SK-N-DZ (cell line): ENCODE measurements around a stretch of chr20.

DNA sequence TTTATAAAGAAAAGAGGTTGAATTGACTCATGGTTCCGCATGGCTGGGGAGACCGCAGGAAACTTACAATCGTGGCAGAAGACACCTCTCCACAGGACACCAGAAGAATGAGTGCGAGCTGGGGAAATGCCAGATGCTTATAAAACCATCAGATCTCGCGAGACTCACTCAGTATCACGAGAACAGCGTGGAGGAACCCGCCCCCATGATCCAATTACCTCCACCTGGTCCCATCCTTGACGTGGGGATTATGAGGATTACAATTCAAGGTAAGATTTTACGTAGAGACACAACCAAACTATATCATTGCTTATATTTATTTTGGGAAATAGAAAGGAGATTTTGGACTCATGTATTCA lies 11.5 kb downstream of the BCAS1 start:
RAMPAGE:
- cytosol, long total RNA, result no peak
- nucleus, long total RNA, result no peak

RAMPAGE:
- cytosol, long total RNA, result no peak
- nucleus, long total RNA, result no peak
These were observed 2.8 kb downstream of the BCAS1 start for GRCh38 chr20:54067413-54068120.

GRCh38 chr20:54068273-54068947 lies 2.0 kb downstream of the BCAS1 start:
RAMPAGE:
- cytosol, long total RNA, result no peak
- nucleus, long total RNA, result no peak

DNA sequence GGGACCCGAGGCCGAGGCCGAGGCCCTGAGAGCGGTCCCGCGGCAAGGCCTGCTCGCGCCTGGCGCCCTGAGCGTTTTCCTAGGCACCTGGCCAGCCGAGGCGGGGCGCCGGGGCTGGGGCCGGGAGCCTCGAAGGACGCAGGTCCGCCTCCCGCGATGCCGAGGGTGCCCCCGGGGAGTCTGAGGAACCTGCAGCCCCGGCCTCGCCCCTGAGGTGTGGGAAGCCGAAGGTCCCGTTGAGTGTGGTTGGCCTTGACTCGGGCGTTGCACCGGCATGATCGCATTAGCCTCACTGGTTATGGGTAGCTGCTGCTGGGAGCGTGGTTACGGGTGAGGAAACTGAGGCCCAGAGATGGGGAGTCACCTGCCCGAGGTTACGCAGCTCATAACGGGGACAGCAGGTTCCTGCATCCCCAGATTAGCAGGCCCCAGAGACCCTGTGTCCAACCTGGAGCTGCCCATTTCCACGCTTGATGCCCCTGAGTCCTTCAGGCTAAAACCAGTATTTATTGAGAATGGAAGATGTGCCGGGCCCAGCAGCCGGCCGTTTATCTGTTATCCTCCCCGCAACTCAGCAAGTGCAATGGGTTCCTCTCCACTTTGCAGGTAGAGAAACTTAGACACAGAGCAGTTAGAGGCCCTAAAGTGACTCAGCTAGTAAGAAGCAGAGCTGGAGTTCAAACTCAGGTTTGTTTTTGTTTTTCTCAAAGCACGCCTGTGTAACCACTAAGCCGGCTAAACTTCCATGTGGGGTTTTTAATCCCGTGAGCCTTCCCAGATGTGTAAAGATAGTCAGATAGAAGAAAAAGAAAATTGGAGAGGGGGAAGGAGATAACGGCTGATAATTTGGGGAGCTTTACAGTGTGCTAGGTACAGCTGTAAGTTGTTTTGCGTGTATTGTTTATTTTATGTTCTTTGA lies 601 bp downstream of the PFDN4 start:
RAMPAGE:
- cytosol, long total RNA, result no peak
- nucleus, long total RNA, result no peak

DNA sequence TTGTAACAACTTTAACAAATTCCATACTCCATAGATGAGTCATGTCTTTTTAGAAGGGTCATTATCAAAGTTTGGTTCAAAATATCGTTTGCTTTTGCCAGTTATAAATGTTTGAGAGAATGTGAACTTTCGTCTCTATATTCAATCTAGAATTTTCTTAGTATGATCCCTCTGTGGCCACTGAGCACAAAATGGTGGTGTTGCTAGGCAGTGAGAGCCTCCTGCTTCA lies 125.1 kb upstream of the DOK5 start:
RAMPAGE:
- cytosol, long total RNA, result no peak
- nucleus, long total RNA, result no peak

RAMPAGE:
- cytosol, long total RNA, result no peak
- nucleus, long total RNA, result no peak
These were observed 384.2 kb downstream of the DOK5 start for GRCh38 chr20:54859670-54859960.

RAMPAGE:
- cytosol, long total RNA, result no peak
- nucleus, long total RNA, result no peak
These were observed 6.9 kb downstream of the CASS4 start for GRCh38 chr20:56418931-56419375.

RAMPAGE:
- cytosol, long total RNA, result no peak
- nucleus, long total RNA, result no peak
These were observed 2.3 kb downstream of the TFAP2C start for GRCh38 chr20:56631311-56631907.

DNA sequence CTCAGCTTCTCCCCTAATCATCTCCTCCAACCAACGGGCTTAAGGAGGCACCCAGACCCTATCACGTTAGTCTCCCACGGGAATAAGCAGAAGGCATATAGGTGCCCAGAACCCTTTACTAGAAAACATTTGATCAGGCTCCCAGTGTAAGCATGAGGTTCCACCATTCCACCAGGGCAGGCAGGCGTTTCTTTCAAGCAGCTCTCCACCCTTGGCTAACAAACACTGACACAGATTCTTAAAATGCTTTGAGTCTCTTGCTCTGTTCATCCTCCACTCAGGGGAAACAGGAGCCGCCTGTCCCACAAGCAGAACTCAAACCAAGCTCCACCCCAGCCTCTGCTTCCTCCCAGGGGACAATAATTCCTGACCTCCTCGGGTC lies 19.0 kb downstream of the BMP7 start:
RAMPAGE:
- cytosol, long total RNA, result no peak
- nucleus, long total RNA, result no peak

GRCh38 chr20:57265855-57266551 lies 438 bp downstream of the BMP7 start:
RAMPAGE:
- cytosol, long total RNA, result no peak
- nucleus, long total RNA, result no peak

DNA sequence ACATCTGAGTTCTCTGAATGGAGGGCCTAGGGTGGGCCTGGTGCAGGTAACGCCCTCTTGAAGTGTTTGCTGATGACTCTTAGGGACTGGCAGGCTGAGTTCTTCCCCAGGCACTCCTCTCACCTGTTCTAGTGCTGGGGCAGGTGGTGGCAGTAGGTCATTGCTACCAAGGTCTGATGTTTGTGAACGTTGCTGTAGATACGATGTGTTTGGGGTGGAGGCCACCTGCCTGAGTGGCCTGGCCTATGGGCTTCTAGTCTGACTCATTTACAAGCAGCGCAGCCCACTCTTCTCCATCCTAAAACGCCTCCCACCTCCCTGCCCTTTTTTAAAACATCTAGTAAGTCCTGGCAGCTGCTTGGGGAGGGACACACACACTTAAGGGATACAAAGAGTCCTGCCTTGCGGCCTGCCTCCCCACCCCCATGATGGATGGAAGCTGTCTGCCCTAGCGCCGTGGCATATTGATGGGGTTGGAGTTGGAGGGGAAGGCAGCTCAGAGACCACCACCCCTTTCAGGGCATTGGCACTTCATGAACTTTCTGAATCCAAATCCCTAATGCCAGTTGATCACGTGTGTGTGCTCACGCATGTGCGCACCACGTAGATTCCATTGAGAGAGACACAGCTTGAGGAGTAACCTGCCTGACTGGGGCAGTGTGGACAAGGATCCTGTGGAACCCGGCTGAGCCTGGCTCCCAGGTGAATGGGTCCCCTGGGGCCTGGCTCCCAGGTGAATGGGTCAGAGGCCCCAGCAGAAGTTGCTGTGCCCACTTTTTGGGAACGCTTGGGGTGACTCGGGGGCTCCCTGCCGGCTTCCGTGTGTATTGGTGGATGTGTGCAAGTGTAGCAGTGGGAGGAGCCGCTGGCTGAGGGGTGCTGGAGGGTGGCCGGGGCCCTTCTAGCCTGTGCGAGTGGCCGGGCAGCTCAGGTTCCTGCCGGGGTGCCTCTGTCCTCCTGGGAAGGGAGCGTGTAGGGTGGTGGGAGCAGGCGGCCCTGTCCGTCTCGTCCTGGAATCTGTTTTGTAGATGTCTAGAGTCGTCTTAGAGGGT lies 2.8 kb downstream of the RBM38 start:
RAMPAGE:
- cytosol, long total RNA, result no peak
- nucleus, long total RNA, result no peak

RAMPAGE:
- cytosol, long total RNA, result no peak
- nucleus, long total RNA, result no peak
These were observed 9.4 kb downstream of the RBM38 start for GRCh38 chr20:57400403-57401105.

DNA sequence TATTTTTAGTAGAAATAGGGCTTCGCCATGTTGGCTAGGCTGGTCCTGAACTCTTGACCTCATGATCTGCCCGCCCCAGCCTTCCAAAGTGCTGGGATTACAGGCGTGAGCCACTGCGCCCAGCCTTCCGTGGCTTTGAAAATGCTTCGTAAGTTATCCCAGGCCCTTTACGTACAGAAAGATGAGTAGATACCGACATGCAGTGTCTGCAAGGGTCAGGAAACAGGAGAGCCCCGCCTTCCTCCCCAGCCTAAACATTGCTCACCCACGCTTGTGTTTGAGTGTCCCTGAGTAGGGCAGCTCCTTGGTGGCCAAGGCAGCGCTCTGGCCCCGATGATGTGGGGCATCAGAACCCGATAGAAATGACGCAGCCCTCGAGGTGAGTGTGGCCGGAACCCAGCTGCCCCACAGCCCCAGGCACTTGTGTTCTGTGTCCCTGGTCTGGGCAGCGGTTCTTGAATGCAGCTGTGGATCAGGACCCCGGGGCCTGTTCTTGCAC lies 12.6 kb downstream of the RBM38 start:
RAMPAGE:
- cytosol, long total RNA, result no peak
- nucleus, long total RNA, result no peak

GRCh38 chr20:57404294-57404517 lies 13.0 kb downstream of the RBM38 start:
RAMPAGE:
- cytosol, long total RNA, result no peak
- nucleus, long total RNA, result no peak

GRCh38 chr20:57473069-57473692 lies 51.8 kb downstream of the CTCFL start:
RAMPAGE:
- cytosol, long total RNA, result no peak
- nucleus, long total RNA, result no peak

RAMPAGE:
- cytosol, long total RNA, result no peak
- nucleus, long total RNA, result no peak
These were observed 3.6 kb upstream of the CTCFL start for GRCh38 chr20:57528532-57528960.

DNA sequence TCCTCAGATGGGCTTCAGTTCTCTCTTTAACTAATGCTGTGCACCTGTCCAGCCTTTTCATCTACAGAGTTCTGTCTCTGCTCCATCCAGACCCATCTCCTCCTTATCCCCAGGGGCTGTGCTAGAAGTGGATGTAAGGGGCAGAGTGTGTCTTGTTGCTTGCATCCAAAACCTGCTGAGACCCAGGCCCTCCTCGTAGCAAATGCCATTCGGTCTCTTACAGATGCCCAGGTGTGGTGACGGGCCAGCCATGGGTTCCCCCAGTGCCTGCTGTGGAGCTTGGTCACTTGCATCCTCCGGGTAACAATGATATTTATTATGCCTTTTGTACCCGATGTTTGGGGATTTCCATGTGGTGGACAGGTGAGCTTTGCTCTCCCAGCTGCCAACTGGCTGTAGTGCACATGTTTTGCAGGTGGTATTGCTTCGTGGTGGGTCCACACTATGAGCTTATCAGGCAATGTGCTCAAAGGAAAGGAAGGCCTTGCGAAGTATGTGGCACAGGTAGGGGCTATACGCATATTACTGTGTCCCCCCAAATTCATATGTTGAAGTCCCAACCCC lies 4.1 kb upstream of the CTCFL start:
RAMPAGE:
- cytosol, long total RNA, result no peak
- nucleus, long total RNA, result no peak

DNA sequence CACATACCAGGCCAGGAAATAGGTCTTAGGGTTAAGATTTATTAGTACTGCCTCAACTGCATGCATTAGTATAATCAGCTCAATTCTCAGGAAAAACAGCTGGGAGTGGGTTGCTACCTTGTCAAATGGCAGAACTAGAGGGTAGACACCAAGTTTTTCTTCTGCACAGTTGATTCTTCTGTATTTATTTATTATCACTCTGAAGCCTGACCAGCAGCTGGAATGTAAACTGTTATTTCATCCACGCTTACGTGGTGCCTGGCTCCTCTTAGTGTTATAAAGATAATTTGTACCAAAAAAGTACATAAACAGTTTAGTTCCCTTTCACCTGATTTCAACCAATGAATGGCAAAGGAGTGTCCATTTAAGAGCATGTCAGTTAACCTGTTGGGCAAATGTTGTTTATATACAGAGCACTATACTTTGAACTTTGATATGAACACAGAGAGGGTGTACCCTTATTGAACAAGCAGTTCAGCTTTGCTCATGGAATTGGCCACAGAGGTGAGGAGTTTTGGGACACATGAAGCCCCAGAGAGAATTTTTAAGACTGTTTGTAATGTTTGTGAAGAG lies 7.1 kb upstream of the CTCFL start:
RAMPAGE:
- cytosol, long total RNA, result no peak
- nucleus, long total RNA, result no peak

GRCh38 chr20:57540906-57541577 lies 16.1 kb upstream of the CTCFL start:
RAMPAGE:
- cytosol, long total RNA, result no peak
- nucleus, long total RNA, result no peak

DNA sequence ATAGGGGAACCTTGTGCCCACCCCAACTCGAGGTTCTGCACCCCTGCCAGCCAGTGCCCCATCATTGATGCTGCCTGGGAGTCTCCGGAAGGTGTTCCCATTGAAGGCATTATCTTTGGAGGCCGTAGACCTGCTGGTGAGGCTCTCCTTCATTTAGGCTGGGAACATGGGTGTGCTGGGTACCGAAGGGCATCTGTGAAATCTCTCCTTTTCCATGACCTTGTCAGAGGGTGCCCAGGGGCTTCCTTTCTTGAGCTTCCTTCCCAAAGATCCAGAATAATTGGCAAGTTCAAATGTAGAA lies 3.5 kb downstream of the PCK1 start:
RAMPAGE:
- cytosol, long total RNA, result no peak
- nucleus, long total RNA, result no peak